ENCODE measurements around the genes OR5L2, OR8H3, OR8K5, OR5M8, OR5M10 and SSRP1.

- PRO-cap, 2 experiments, result no peak in any of the 2 experiments
Measured at GRCh38 chr11:50297970-50298786, 315.8 kb upstream of the OR4C12 start.

DNA sequence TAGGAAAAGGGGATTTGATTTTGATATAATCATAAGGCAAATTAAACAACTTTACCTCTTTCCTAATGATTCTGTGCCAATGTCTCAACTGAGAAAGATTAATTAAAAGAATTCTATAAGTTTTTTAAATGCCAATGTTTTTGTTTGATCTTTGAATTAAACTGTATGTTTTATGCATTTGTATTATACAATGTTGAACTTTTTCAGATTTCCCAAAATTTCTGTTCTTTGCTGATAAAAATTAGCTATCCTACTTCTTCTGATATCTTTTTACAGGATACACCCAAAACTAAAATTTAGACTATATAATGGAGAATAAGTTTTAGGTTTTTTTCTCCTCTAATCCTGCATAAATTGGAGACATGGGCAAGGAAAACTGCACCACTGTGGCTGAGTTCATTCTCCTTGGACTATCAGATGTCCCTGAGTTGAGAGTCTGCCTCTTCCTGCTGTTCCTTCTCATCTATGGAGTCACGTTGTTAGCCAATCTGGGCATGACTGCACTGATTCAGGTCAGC, at the start of gene OR5L2:
OR5L2 (plus strand) TSS at position 363 of the 518 bp plus-strand sequence.
- PRO-cap, 2 experiments, result no peak in any of the 2 experiments

GRCh38 chr11:56122178-56122520, at the start of gene OR8H3:
Gene OR8H3, plus strand, starts transcription at chr11:56122373.
- PRO-cap, 2 experiments, result no peak in any of the 2 experiments

DNA sequence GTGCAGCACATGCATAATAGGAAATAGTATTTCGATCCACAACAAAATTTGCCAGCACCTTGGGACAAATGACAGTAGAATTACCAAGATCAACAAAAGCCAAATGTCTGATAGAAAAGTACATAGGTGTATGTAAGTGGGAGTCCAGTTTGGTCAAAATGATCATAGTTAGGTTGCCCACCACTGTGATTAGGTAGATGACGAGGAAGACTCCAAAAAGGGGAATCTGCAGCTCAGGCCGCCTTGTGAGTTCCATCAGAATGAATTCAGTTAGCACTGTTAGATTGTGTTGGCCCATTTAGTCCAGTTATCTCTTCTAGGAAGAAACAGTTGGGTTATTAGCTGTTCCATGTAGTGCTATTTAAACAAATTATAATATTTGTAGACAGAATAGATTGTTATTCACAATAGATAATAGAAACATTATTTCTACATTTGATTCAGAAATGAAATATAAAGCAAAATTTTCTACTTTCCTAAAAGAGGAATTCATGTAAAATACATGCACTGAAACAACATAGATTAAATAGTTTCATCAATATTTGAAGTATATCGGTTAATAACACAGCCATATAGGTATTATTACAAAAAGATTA, at the start of gene OR8K5:
OR8K5 (minus strand) TSS at position 298 of the 596 bp plus-strand sequence.
- PRO-cap, 2 experiments, result no peak in any of the 2 experiments

DNA sequence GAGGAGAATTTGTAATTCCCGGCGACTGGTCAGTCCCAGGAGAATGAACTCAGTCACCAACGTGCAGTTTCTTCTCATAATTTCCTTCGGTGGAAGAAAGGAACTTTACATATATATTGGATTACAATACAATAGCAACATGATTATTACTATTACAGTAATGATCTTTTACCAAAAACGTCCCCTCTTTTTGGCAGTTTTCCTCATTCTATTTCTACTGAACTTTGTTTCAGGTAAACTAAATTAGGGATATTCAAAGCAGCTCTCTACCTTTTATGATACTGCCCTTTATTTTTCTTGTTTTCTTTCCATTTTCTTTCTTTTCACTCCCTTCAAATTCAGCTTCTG, at the start of gene OR5M8:
OR5M8 (minus strand) TSS at position 78 of the 348 bp plus-strand sequence.
- PRO-cap, 2 experiments, result no peak in any of the 2 experiments

GRCh38 chr11:56577514-56577972, at the start of gene OR5M10:
Gene OR5M10, minus strand, starts transcription at chr11:56577721.
- PRO-cap, 2 experiments, result no peak in any of the 2 experiments

GRCh38 chr11:56883312-56883829, 105.3 kb upstream of the OR5AK2 start:
- PRO-cap, 2 experiments, result no peak in any of the 2 experiments

- PRO-cap, 2 experiments, result no peak in any of the 2 experiments
Measured at GRCh38 chr11:56884822-56885644, 103.7 kb upstream of the OR5AK2 start.

DNA sequence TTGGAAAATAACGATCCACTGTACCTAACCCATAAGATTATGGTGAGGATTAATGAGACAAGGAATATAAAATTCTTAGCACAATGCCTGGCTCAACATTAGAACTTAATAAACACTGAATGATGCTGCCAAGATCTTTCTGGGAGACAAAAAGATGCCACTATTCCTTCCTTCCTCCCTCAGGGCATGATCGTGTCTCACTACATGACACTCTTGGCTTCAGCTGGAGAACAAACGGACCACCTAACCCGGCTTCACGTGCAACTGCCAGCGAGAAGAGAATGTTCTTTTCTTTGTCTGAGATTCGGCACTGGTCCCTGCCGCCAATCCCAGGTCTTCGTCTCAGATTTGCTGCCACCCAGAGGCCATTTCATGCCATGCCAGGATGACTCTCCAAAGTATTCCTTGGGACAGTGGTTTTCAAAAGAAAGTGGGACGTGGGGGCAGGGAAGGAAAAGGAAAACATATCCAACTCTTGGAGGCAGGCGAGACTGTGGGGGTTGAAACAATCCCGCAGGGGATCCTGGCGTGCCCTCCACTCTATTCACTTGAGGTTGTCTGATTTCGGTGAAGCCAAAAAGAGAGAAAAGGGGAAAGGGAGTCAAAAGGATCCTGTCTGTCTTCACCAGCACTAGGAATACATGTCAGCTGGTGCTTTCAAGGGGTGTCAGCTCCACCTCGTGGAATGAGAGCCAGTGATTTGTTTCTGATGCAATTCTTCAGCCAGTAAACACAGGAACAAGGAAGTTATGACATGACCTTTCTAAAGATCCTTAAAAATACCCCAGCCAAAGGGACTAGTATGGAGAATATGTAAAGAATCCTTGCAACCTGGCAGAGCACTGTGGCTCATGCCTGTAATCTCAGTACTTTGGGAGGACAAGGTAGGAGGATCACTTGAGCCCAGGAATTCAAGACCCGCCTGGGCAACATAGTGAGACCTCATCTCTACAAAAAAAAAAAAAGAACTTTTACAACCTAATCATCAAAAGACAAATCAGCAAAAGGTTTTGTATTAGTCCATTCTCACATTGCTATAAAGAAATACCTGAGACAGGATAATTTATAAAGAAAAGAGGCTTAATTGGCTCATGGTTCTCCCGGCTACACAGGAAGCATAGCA, 41.0 kb upstream of the APLNR start:
- PRO-cap, 2 experiments, result no peak in any of the 2 experiments

DNA sequence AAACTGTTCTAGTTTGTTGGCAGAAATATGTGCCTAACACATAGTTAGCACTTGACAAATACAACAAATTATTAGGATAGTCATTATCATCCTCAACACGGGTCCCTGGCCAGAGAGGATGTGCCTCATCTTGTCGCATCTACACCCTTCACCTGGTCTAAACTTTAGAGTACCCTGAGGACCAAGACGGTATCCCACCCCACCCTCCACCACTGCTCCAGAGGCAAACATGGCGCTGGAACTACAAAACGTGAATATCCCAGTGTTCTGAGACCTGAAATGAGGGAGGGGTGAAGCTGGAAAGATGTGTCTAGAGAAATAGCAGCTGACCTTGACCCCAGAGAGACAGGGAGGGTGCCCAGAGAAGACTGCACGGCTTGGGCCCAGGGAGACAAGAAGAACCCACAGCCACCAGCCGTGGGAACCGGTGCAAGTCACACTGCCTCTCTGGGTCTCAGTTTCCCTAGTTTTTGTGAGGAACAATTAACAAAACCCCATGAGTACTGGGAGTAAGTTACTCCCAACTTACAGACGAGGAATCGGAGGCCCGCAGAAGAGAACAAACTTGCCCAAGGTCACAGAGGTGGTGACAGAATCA, 19.4 kb downstream of the TNKS1BP1 start:
- PRO-cap, 2 experiments, result no peak in any of the 2 experiments

DNA sequence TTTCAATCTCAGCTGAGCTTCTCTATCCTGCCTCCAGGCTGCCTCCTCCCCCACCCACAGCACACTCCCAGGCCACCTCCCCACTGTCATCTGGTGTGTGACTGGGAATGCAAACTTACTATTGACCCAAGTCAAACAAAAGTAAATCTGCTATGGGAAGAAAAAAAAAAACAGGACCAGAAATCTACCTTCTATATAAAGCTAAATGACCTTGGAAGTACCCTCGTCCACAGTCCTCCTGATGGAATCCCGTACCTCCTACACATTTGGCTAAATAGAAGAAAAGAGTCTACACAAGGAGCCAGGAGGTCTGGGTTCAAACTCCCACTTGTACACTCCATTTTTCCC, 3.6 kb downstream of the TNKS1BP1 start:
- PRO-cap, 2 experiments, result no peak in any of the 2 experiments

DNA sequence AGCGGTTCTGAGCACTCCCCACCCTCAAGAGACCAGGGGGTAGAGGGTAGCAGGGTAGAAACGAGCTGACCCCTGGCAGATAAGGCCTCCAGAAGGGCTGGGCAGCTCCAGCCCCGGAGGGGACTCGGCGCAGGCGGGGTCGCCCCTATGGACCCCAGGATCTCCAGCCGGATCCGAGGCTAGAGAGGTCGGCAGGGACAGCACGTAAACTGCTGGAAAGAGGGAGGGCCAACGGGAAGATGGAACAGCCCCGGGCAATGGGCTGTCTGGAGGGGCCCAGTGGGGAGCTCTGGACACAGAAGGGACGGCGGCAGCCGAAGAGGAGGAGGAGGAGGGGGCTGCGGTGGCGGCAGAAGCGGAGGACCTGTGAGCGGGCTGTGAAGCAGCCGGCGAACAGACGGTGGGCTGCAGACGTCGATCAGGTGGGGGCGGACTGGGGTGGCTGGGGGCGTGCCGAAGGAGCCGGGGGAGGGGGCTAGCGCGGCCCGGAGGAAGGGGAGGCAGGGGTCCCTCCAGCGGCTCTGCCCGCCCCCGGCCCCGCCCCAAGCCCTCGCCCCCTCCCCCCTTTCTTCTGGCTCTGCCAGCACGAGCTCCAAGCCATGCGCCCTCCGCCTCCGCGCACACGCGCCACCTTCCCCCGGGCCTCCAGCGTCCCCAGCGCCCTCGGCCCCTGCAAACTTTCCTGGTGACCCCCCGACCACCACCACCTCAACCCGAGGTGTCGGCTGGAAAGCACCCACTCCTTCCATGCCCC, 548 bp downstream of the TNKS1BP1 start:
- PRO-cap, 2 experiments, result peak in 2 of 2 experiments; most common plus-strand start position 298 of the sequence (in 1); most common minus-strand start position 435 of the sequence (in 1)

GRCh38 chr11:57334947-57336225, at the start of gene SSRP1:
Gene SSRP1, minus strand, starts transcription at chr11:57335892.
- PRO-cap, 2 experiments, result peak in 2 of 2 experiments; most common plus-strand start chr11:57335950 (in 1); most common minus-strand start chr11:57335870 (in 2)

DNA sequence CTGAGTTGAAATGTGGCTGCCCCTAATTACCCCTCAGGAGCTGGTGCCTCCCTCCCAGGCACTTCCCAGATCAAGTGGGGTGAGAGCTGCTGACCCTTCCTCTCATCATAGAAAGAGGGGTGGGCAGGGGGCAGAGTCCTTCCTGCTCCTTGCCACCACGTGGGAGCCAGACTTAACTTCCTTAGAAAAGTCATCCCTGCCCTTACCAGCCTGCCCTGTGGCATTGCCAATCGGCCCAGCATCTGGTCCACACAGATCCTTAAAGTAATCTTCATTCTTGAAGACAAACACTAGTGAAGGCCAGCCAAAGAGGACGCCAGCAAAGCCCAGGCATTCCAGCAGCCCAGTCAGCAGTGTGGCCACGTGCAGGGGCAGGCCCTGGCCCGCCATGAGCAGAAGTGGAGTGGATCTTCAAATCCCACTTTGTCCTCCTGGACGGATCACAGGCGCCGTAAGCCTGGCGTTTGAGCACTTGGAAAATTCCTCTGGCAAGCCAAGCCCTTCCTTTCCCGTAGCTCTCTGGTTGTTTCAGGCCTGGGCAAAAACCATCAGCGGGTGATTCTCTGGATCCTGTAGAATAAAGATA, 1.0 kb downstream of the SLC43A3 start:
- PRO-cap, 2 experiments, result no peak in any of the 2 experiments

GRCh38 chr11:57461019-57461714, 839 bp downstream of the RTN4RL2 start:
- PRO-cap, 2 experiments, result no peak in any of the 2 experiments

GRCh38 chr11:57482390-57483701, 22.5 kb downstream of the RTN4RL2 start:
- PRO-cap, 2 experiments, result no peak in any of the 2 experiments

DNA sequence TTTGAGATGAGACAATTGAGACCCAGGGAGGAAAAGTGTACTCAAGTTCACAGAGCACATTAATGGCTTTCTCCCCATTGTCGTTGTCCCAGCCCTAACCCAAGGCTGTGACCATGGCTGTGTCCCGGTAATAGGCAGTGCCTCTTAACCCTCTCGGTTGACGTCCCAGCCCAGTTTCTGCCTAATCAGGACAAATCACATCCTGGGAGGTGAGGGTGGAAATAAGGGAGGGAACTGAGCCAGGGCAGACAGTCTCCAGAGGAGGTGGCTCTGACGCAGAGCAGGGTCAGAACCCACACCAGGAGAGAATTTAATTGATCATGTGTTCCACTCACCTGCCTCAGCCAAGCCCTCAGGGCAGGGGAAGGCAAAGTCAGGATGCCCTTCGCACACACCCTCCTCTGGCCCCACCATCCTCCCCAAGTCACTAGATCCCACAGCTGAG, 17.0 kb downstream of the SLC43A1 start:
- PRO-cap, 2 experiments, result peak in 1 of 2 experiments; most common plus-strand start position 347 of the sequence (in 1); most common minus-strand start position 179 of the sequence (in 1)

- PRO-cap, 2 experiments, result no peak in any of the 2 experiments
Measured at GRCh38 chr11:57537766-57538090, 333 bp downstream of the SMTNL1 start.

DNA sequence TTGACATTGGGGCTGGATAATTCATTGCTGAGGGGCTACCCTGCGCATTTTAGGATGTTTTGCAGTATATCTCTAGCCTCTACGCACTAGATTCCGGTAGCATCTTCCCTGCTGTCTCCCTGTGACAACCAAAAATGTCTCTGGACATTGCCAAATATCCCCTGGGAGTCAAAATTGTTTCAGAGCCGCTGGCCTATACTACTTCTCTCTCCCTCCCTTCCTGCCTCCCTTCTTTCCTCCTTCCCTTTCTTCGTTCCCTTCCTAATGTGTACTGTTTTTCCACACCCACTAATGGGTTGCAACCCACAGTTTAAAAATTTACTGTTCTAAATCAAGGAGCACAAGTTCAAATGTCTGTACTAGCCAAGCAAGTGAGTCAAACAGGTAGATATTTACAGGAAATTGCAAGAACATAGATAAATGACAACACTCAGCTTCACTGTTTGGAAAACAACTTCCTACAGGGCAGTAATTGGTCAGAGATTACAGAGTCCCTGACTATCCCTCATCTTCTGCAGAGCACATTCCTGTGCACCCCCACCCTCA, 1.7 kb downstream of the SERPING1 start:
- PRO-cap, 2 experiments, result no peak in any of the 2 experiments

- PRO-cap, 2 experiments, result no peak in any of the 2 experiments
Measured at GRCh38 chr11:57648897-57649734, 596 bp downstream of the YPEL4 start.

All from Metastatic Liver Carcinoma in the Lung (tissue), 2 donors.